Breast epithelium (tissue), 2 donors: Measurements from ENCODE around the gene ARRDC3.

DNA sequence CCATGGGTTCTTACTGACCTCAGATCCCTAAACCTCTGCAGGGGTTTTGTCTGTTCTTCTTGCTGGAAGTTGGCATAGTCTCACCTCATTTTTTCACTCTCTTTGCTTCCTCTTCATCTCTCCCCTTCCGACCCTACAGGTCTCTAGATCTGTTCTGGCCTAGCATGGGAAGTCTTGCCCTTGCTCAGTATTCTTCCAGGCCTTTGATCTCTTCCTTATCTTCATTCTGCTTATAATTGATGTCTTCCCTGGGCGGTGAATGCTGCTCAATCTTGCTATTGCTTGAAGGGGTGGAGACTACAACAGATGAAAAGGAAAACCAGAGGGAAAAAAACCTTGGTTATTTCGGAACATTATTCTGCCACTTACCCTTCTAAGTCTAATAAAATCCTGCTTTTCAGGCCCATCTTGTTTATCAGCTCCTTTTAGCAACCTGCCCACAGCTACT is 375.5 kb downstream of the ADGRV1 start:
- PRO-cap, result no peak
- RAMPAGE, long total RNA, 2 experiments, result no peak in any of the 2 experiments

DNA sequence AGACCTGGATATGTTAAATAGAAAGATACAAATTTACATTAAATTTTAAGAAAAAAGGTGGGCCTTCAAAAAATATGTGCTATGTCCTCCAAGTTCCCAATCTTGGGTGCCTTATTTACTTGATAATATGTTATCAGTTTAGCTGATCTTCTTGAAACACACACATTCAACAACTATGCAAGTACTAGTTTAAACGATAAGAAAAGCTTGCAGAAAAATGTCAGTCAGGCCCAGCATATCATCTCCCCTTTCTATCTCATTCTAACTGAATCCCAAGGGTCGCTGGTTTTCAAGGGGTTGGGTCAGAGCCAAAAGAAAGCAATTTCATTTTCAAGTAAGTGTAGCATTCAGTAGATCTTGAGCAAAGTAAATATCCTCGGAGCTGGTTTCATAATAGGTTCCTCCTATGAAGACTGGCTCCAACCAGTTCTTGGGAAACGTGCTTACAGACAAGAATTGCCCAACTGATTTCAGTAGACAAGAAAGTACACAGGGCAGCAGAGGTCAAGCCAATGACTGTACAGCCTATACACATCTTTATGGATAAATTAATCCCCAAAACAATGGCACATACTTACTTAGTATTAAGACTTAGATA is 164.2 kb downstream of the ARRDC3 start:
- PRO-cap, result no peak
- RAMPAGE, long total RNA, 2 experiments, result no peak in any of the 2 experiments

- PRO-cap, result no peak
- RAMPAGE, long total RNA, 2 experiments, result no peak in any of the 2 experiments
These were observed 138.0 kb downstream of the ARRDC3 start for GRCh38 chr5:91245115-91245595.

- PRO-cap, result no peak
- RAMPAGE, long total RNA, 2 experiments, result no peak in any of the 2 experiments
These were observed 76.1 kb downstream of the ARRDC3 start for GRCh38 chr5:91306933-91307417.

GRCh38 chr5:91311309-91312606 is 71.4 kb downstream of the ARRDC3 start:
- PRO-cap, result no peak
- RAMPAGE, long total RNA, 2 experiments, result no peak in any of the 2 experiments

DNA sequence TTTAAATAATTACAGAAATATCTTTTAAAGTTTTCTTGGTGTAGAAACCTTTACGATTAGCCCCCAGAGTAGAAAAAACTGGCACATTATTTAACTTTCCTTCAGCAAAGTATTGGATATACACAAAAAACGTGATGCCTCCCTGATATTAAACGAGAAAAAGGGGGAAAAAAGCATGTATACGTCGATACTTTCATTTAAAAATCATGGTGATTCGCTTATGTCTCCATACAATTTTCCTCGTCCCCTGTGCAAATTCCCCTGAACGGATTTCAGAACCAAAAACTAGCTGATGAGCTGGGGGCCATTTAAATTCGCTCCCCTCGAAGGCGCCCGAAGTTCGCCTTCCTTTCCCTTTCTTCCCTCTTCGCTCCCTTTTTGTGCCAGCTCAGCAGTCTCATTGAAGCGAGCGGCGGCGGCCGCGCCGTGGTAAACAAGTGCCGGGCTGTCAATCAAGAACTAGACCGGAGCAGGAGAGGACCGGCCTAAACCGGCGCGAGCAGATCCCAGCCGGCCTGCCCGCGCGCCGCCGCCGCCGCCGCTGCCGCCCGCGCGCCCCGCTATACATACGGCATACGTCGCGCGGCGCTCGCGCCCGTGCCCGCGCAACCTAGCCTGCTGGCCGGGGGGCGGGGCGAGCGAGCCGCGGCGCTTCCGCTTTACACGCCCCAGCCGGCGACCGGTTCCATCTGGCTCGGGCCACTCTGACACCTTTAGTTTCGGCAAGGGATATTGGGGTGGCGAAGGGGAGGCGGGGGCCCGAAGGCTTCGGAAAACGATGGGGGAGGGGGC is 3.2 kb downstream of the ARRDC3 start:
- PRO-cap, result bidirectional peak, plus-strand start at position 502 of the sequence, minus-strand start at position 375 of the sequence; bidirectional peak, plus-strand start at position 678 of the sequence, minus-strand start at position 543 of the sequence
- RAMPAGE, long total RNA, 2 experiments, result start-site peak on the plus strand in 2 of 2 experiments, centred at position 697 of the sequence, 5 to 22 reads per replicate

GRCh38 chr5:91382794-91383864 is at the start of gene ARRDC3:
TSS of gene ARRDC3 (minus strand) at chr5:91383317.
- PRO-cap, result bidirectional peak, plus-strand start at chr5:91383479, minus-strand start at chr5:91383297; bidirectional peak, plus-strand start at chr5:91383784, minus-strand start at chr5:91383742
- RAMPAGE, long total RNA, 2 experiments, result start-site peak on the plus strand in 1 of 2 experiments, at chr5:91383397-91383480 at its widest, 11 reads per replicate; start-site peak on the minus strand in 2 of 2 experiments, at chr5:91383090-91383319 at its widest, 3,764 to 25,310 reads per replicate

DNA sequence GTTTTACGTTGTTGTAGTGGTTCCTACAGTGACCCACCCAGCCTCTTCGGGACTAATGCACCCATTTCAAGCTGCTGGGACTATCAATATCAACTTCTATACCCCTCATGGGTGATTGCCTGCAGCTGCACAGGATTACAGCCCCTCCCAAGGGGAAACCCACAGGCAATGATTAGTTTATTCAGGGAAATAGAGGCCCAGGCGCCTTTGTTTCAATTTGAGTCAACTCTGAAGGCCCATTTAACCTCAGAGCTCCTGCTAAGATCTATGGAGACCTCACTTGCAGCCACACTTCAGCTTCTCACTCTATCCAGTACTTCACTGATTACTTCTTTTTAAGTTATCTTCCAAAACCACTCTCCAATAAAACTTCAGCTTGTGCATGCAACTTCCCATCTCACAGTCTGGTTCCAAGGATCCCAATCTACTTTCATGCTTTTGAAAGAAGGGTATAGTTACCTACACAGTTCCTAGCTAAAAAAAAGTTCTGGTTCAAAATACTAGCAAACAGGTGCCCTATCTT is 342.6 kb upstream of the NR2F1 start:
- PRO-cap, result no peak
- RAMPAGE, long total RNA, 2 experiments, result no peak in any of the 2 experiments

DNA sequence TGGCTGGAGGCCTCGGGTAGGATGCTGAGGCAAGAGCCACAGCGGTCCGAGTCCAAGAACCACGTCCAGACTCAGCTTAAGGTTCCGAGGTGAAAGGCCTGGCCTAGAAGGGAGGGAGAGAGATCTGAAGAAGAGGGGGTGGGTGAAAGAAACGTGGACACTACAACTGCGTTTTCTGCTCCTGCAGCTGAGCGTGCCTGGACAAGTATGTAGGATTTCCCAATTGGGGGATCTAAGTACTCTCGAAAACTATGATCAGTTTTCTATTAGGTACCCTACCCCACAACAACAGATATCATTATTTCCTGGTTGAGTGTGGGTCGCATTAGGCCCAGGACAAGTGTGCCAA is 4.5 kb upstream of the NR2F1 start:
- PRO-cap, result no peak
- RAMPAGE, long total RNA, 2 experiments, result no peak in any of the 2 experiments

- PRO-cap, result no peak
- RAMPAGE, long total RNA, 2 experiments, result start-site peak on the plus strand in 1 of 2 experiments, at chr5:93593809-93593835 at its widest, 17 reads per replicate
These were observed 10.5 kb downstream of the NR2F1 start for GRCh38 chr5:93593243-93594182.

DNA sequence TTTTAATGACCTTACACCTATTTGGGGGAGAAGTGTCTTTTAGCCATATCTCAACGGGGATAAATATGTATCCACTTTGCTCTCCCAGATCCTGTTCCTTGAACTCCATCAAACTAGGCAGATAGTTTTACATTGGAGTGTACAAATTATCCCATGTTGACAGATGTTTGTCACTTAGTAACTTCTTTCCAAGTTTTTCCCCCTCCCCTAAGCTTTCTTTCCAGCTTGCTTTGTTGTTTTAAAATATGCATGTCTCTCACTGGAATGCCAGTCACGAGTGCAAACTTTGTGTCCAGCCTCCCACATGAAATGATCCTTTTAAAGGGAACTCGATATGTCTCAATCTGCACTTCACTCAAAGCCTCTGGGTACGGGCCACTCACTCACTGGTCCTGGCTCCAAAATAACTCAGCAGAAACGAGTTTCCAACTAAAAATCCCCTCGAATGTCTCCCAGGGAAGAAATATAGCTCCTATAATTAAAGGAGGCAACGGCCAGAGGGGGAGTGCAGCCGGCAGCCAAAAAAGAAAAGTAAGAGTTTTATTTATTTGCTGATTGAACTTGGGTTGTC is 17.4 kb downstream of the NR2F1 start:
- PRO-cap, result no peak
- RAMPAGE, long total RNA, 2 experiments, result no peak in any of the 2 experiments

DNA sequence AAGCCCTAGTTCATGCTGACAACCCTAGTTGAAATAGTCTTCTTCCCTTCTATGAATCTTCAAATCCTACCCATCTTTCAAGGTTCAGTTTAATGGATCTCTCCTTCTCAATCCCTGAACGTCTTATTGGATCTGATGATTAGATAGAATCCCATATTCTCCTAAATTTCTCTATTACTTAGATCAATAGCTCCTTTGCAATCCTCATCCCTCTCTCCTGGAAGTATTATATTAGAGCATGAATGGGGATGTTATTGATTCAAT is 45.1 kb downstream of the POU5F2 start:
- PRO-cap, result no peak
- RAMPAGE, long total RNA, 2 experiments, result no peak in any of the 2 experiments

DNA sequence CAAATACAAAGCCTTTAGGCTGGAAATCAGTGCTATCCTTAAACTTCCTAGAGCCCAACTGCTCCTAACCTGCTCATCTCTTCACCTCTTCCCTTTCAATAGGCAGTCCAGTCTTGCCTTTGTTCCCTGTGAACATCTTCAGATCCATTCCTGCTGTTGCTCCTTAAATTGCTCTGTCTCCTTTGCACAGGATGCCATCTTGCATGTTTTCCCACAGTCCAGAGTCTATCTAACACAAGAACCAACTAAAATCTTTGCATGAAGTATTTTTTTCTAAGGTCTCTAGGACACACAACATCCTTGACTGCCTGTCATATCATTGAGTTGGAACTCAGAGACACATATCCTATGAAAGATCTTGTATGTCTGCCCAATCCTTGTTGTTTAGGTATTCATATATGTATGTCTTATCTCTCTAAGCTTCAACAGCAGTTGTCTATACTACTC is 34.1 kb upstream of the POU5F2 start:
- PRO-cap, result no peak
- RAMPAGE, long total RNA, 2 experiments, result no peak in any of the 2 experiments

- PRO-cap, result no peak
- RAMPAGE, long total RNA, 2 experiments, result no peak in any of the 2 experiments
These were observed 109.9 kb downstream of the FAM172A start for GRCh38 chr5:94001460-94002106.

DNA sequence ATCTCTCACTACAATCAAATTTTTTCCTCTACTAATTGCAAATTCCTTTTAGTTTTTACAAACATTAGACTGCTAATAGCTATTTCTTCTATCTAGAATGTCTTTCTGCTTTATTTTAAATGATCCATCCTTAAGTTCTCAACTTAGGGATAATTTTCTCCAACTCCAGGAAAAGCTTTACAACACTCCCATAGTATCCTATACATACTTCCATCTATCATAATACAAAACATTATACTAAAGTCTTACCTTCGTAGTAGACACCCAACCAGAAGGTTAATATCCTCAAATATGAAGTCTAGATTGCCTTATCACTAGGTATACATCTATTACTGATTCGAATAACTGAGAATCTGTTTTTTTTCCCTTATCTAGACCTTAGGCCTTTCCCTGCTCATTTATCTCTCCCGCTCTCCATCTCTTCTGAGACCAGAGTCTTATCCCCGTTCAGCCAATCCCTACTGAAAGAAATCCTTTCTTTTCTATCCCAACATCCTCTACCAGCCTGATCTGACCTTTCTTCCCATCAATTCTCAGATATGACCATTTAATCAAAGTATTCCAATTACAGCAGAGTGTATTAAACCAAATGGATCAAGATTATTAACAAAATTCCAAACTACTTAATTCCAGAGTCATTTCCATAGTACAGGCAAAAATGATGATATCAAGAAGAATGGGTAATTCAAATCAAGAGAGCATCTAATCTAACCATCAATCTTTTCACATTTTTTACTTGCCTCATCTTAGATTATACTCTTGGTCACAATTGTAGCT is 15.8 kb downstream of the FAM172A start:
- PRO-cap, result no peak
- RAMPAGE, long total RNA, 2 experiments, result no peak in any of the 2 experiments

DNA sequence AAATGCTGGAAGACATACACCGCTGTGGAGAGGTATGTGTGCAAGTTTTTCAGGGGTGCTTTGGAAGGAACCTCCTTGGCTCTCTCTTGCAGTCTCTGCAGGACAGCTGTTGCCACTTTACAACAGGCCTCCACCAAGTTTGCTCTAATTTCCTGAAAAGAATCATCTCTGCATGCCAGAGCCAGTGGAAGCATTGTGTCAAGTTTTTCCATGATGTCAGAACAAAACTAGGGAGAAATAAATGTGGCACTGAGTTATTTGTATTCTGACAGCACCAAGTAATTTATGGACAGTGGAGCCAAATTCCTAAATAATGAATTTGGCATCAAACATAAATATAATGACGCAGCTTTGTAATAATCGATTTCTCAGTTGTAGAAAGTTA is 146.9 kb downstream of the KIAA0825 start:
- PRO-cap, result no peak
- RAMPAGE, long total RNA, 2 experiments, result no peak in any of the 2 experiments

- PRO-cap, result no peak
- RAMPAGE, long total RNA, 2 experiments, result no peak in any of the 2 experiments
These were observed 73.5 kb downstream of the SLF1 start for GRCh38 chr5:94691925-94692356.

DNA sequence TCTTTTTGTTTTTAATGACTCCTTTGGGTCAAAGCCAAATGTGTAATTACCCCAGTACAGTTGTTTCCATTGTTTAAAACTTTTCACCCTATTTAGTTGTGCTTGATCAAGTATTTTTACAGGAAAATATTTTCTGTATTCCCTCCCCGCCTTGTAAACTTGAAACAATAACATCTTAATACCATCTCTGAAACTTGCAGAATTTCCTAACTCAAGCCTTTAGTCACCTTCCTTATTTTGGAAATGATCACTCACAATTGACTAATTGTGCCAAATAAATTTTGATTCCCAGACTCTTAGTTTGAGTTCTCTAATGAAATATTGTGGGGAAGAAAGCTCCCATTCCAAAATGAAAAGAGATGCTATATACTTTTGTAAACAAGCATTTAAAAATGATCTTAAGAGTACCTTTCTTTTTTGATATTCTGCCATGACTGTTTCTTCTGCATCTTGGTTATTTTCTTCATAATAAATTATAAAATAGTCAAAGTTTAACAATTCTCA is 208.0 kb downstream of the MCTP1 start:
- PRO-cap, result no peak
- RAMPAGE, long total RNA, 2 experiments, result no peak in any of the 2 experiments

DNA sequence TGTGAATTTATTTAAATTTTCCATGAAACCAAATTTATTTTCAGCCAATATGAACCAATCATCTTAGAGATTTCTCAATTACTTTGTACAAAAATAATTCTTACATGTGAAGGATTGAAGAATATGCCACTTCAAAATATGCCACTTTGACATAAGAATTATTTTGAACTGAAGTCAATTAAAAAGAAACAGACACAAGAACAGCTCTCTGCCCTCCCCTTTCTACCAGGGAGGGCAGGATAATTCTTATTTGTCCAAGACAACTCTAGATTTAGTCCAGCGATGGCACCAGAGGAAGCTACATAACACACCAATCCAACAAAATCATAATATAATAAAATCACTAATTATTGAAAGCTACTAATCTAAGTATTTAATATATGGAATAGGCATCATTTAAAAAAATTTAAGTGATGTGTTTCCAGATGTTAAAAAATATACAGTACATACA is 11.8 kb upstream of the SPATA9 start:
- PRO-cap, result no peak
- RAMPAGE, long total RNA, 2 experiments, result no peak in any of the 2 experiments

DNA sequence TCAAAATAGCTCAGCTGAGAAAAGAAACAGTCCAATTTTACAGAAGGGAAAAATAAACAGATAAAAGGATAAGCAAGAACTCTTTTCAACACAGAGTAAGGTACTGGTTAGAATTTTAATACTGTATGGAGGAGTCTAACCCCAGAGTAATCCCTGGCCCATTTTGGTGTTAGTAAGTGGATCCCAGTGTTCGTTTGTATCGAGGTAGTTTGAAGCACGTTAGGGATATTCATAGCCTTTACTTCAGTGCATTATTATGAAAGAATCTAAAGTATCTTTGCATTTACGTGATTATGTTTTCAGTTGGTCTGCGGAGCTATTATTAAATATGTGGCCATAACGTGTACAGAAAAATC is 912 bp upstream of the RHOBTB3 start:
- PRO-cap, result no peak
- RAMPAGE, long total RNA, 2 experiments, result no peak in any of the 2 experiments